ENCODE results near the genes CARS1, ART5, OR52K1, OR51A7, OR51L1 and UBQLNL.

- RRBS = no CpG with 5 or more reads among the region's 10 CpGs
CAGE:
- cytosol, long polyA plus RNA = no peak
- long polyA plus RNA = no peak
- nucleus, long polyA plus RNA = no peak
These were observed 2.5 kb downstream of the CDKN1C start for GRCh38 chr11:2883065-2883407.

- RRBS = 47% methylated on average over 11 of the region's 23 CpGs
CAGE:
- cytosol, long polyA plus RNA = no peak
- long polyA plus RNA = no peak
- nucleus, long polyA plus RNA = no peak
These were observed 2.1 kb downstream of the CDKN1C start for GRCh38 chr11:2883450-2883955.

DNA sequence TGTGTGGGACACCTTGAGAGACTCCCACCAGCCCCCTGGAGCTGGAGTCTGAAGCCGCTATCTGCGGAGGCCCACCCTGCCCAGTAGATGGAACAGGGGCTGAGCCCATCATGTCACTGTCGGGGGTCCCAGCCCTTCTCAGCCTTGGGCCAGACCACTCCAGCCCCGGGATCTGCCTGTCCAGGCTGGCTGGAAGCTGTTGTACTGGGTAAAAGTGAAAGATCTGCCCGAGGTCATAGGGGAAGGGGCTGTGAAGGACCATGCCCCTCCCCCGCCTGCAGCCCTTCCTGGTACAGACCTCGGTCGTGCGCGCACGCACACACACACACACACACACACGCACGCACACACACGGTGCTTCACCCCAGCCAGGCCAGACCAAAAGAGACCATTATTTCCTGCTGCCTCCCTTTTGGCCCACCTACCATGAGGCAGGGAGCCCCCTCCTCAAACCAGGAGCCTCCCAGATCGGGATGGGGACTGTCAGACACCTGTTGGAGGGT is 1.0 kb upstream of the CDKN1C start:
- RRBS = no CpG with 5 or more reads among the region's 15 CpGs
CAGE:
- cytosol, long polyA plus RNA = no peak
- long polyA plus RNA = no peak
- nucleus, long polyA plus RNA = no peak

GRCh38 chr11:2891783-2893230 is 6.7 kb upstream of the CDKN1C start:
- RRBS = 22% methylated on average over 6 of the region's 46 CpGs
CAGE:
- cytosol, long polyA plus RNA = no peak
- long polyA plus RNA = no peak
- nucleus, long polyA plus RNA = no peak

DNA sequence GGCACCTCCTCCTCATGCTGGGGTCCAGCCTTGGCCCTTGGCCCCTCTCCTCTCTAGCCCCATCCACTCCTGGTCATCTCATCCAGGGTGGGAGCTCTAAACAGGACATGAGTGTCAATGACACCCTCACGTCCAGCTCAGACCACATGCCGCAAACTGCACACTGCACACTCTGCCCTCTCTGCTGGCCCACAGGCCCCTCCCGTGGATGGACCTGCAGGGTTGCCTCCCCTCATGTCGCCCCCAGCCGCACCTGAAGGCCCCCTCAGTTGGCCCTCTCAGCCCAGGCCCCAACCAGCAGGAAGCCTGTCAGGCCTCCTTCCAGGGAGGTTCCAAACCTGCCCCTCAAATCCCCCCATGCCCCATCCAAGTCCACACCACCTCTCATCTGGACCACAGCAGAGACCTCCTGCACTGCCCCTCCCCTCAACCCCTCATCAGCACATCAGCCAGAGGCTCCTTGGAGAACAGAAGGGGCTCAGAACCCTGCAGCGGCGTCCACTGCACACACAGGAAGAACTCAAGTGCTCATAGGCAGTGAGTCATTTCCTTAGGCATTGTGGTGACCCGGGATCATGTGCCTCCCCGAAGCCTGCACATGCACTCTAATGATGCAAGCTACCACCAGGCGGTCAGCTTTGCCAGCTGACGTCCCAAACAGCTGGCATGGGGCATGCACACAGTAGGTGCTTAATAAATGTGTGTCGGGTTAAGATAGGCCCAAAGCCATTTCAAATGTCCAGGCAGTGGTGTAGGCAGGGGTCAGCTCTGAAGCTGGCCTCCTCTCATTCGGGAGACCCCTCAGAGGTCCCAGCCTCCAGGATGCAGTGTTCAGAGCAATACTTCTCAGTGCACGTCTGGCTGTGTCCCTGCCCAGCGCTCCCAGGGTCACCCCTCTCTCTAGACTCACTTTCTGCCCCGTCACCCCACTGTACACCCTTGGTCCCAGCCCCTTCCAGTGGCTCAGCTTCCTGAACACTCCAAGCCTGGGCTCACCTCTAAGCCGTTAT is 3.4 kb upstream of the SLC22A18 start:
- RRBS = no CpG with 5 or more reads among the region's 17 CpGs
CAGE:
- cytosol, long polyA plus RNA = no peak
- long polyA plus RNA = no peak
- nucleus, long polyA plus RNA = no peak

GRCh38 chr11:2931578-2932104 is 2.4 kb upstream of the PHLDA2 start:
- RRBS = no CpG with 5 or more reads among the region's 2 CpGs
CAGE:
- cytosol, long polyA plus RNA = no peak
- long polyA plus RNA = no peak
- nucleus, long polyA plus RNA = no peak

DNA sequence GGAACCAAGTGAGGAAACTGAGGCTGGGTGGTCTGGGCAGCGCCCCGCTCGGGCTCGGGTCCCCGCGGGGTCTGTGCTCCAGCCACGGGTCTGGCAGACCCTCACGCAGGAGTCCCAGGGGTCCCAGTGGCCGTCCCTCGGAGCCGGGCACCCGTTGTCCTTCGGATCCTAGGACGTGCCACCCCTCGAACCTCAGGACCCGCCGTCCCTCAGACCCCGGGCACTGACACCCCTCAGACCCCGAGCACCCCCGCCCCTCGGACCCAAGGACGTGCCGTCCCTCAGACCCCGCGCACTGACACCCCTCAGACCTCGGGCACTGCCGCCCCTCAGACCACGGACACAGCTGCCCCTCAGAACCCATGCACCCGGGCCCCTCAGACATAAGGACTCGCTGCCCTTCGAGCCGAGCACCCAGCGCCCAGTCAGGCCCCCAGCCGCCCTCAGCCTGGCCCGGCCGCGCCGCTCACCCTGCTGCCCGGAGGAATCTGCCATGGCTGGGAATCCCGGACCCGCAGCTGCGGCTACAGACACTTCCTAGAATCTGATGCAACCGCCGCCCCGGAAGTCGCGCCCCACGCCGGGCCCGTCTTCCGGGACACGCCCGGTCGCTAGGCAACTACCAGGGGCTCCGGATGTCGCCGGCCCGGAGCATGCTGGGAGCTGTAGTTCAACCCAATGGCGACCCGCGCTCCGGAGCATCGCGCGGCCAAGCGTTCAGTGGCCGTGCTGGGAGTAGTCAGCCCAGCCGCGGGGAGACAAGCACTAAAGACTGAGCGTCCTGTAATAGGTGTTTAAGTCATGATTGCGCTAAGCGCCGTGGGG is at the start of gene CARS1:
CARS1 (minus strand) TSS at position 551 of the 825 bp plus-strand sequence.
- RRBS = 1% methylated on average over 24 of the region's 73 CpGs
CAGE:
- cytosol, long polyA plus RNA = start-site peak on the minus strand centred at position 530 of the sequence, 35 bp wide, 666 and 477 reads in 2 replicates
- long polyA plus RNA = start-site peak on the minus strand centred at position 534 of the sequence, 31 bp wide, 949 and 1,057 reads in 2 replicates
- nucleus, long polyA plus RNA = start-site peak on the minus strand centred at position 528 of the sequence, 43 bp wide, 2,760 and 2,198 reads in 2 replicates

DNA sequence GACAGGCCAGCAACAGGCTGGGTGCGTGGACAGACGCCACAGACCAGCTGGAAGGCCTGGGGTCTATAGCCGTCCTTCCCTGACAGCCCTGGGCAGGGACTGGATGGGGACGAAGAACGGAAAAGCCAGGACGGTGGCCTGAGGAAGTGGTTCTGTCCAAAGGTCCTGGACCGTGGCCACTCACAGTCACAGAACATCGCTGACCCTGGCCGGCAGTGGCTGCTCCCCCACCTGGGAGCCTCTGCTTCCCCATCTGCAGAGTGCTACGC is 37.8 kb downstream of the OSBPL5 start:
- RRBS = 93% methylated on average over 2 of the region's 10 CpGs
CAGE:
- cytosol, long polyA plus RNA = no peak
- long polyA plus RNA = no peak
- nucleus, long polyA plus RNA = no peak

DNA sequence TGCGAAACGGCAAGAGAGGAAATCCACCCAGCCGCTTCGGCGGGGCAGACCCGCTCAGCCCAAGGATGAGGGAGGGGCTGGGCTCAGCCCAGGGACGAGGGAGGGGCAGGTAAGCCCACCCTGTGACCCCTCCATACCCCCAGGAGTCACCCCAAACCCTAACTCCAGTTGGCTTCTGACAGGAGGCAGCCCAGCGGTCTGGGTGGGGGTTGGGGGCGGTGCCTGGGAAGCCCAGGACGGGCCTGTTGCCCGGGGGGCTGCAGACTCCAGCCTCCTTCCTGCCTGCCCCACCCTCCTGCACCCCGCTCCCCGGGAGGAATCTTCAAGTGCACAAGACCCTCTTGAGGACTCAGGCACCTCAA is 905 bp downstream of the OSBPL5 start:
- RRBS = 10% methylated on average over 3 of the region's 13 CpGs
CAGE:
- cytosol, long polyA plus RNA = no peak
- long polyA plus RNA = no peak
- nucleus, long polyA plus RNA = no peak

- RRBS = 3% methylated on average over 22 of the region's 53 CpGs
CAGE:
- cytosol, long polyA plus RNA = no peak
- long polyA plus RNA = no peak
- nucleus, long polyA plus RNA = no peak
These were observed at the start of gene ART5 for GRCh38 chr11:3641727-3642471. TSS of gene ART5 (minus strand) at chr11:3641992.

DNA sequence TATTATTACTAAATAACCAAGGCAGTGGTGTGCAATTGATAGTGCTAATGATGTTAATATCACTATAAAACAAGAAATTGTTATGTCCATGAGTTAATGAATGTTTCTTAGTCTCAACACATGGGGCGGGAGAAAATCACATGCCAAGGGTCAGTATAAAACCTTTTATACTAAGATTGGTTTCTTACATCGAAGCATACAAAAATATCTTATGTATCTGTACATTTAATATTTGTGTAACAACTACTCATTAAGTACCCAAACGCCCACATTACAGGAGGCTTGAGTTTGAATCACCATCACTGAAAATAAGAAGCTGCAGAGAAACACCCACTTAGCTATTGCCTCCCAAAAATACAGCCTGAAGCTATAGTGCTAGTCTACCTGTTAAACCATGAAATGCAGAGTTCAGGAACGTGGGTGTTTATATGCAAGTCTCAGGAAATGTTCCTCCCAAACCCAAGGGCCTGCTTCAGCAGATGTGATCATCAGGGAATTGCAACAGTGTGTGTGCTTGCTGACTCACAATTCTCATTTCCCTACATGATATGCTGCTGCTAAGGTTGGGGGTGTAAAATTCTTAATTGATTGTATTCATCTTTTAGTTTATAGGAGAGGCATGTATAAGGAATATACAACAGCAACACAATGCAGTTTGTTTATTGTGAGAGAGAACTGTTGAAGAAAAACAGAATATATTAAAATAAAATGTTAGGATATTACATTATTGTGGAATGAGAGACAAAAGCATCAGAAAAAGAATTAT is 49.7 kb downstream of the NUP98 start:
- RRBS = no CpG with 5 or more reads among the region's 4 CpGs
CAGE:
- cytosol, long polyA plus RNA = no peak
- long polyA plus RNA = no peak
- nucleus, long polyA plus RNA = no peak

- RRBS = no CpG with 5 or more reads among the region's 6 CpGs
CAGE:
- cytosol, long polyA plus RNA = no peak
- long polyA plus RNA = no peak
- nucleus, long polyA plus RNA = no peak
These were observed 5.0 kb downstream of the RHOG start for GRCh38 chr11:3835670-3836164.

- RRBS = no CpG with 5 or more reads among the region's 4 CpGs
CAGE:
- cytosol, long polyA plus RNA = no peak
- long polyA plus RNA = no peak
- nucleus, long polyA plus RNA = no peak
These were observed 95.7 kb downstream of the STIM1 start for GRCh38 chr11:3951000-3951821.

DNA sequence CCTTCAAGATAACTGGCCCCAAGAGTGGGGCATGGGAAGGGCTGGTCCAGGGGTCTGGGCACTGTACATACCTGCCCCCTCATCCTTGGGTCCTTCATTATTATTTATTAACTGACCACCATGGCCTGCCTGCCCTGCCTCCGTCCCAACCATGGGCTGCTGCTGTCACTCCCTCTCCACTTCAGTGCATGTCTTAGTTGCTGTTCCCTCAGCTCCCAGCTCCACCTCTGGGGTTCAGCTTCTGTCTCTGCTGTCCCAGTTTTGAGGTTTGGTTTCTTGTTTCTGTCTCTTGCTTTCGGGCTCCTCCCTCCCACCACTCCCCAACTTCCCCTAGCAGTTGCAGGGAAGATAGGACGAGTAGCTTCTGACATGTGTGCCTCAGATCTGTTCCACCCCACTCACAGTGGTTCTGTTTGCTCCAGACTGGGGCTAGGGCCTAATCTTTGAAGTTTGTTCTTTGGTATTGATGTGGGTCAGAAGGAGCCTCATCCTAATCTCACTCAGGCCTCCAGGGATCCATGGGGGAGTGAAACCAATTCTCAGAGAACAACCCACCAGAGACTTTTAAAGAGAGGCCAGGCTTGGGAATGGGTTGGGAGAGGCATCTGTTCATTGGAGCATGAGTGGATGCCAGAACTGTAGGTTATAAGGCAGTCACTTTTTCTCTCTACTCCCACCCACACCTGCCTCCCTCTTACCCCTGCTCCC is 2.6 kb upstream of the RRM1 start:
- RRBS = no CpG with 5 or more reads among the region's 3 CpGs
CAGE:
- cytosol, long polyA plus RNA = no peak
- long polyA plus RNA = no peak
- nucleus, long polyA plus RNA = no peak

- RRBS = no CpG with 5 or more reads among the region's 2 CpGs
CAGE:
- cytosol, long polyA plus RNA = no peak
- long polyA plus RNA = no peak
- nucleus, long polyA plus RNA = no peak
These were observed at the start of gene OR52K1 for GRCh38 chr11:4482495-4482830. TSS of gene OR52K1 (plus strand) at chr11:4482646.

DNA sequence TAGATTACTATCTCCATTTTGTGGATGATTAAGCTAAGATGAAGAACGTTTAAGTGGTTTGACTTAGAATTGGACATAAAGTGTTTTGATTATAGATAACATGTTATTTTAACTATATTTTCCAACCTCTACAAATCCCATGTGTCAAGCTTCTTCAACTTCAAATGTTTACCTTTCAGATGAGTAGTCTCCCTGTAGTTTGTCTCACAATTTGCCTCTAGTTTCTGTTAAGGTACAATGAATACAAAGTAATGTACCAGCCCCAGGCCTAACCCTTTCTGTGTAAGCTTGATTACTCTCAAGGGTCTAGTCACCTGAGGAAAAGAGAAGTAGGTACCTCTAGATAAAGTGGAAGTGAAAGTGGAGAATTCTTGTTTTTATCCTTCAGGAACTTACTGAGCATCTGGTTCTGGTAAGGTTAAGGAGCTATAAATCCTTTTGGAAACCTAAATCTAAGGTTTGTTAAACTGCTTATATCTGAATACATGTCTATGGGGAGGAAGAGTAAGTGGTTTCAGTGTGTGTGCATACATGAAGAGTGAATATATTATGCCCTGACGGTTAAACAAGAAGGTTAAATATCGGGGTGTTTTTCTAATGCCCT is at the start of gene OR51A7:
OR51A7 (plus strand) TSS at position 396 of the 604 bp plus-strand sequence.
- RRBS = no CpG with 5 or more reads among the region's 3 CpGs
CAGE:
- cytosol, long polyA plus RNA = no peak
- long polyA plus RNA = no peak
- nucleus, long polyA plus RNA = no peak

- RRBS = no CpG with 5 or more reads among the region's 3 CpGs
CAGE:
- cytosol, long polyA plus RNA = no peak
- long polyA plus RNA = no peak
- nucleus, long polyA plus RNA = no peak
These were observed at the start of gene OR51L1 for GRCh38 chr11:4994613-4995040. TSS of gene OR51L1 (plus strand) at chr11:4994851.

DNA sequence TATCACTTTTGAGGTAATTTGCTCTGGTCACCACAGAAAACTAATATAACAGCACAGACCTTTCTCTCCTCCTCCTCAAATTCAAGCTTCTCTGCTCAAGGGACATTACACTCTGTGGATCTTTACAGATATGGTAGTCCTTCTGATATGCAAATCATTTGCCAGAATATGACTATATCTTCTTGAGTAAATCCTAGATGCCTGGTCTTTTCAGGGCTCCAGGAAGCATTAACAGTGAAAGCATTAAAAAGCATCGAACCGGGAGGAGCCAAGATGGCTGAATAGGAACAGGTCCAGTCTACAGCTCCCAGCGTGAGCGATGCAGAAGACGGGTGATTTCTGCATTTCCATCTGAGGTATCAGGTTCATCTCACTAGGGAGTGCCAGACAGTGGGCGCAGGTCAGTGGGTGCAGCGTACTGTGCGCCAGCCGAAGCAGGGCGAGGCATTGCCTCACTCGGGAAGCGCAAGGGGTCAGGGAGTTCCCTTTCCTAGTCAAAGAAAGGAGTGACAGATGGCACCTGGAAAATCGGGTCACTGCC is 9.8 kb upstream of the OR51Q1 start:
- RRBS = no CpG with 5 or more reads among the region's 13 CpGs
CAGE:
- cytosol, long polyA plus RNA = no peak
- long polyA plus RNA = no peak
- nucleus, long polyA plus RNA = no peak

GRCh38 chr11:5516448-5516876 is at the start of gene UBQLNL:
TSS of gene UBQLNL (minus strand) at chr11:5516699.
- RRBS = no CpG with 5 or more reads among the region's 1 CpG
CAGE:
- cytosol, long polyA plus RNA = no peak
- long polyA plus RNA = no peak
- nucleus, long polyA plus RNA = no peak

GRCh38 chr11:5679730-5680257 is 5.1 kb downstream of the TRIM5 start:
- RRBS = 43% methylated on average over 1 of the region's 10 CpGs
CAGE:
- cytosol, long polyA plus RNA = no peak
- long polyA plus RNA = no peak
- nucleus, long polyA plus RNA = no peak

Measured in SK-N-SH (cell line).